ENCODE data around the genes DERA, SLC15A5 and PDE3A.

DNA sequence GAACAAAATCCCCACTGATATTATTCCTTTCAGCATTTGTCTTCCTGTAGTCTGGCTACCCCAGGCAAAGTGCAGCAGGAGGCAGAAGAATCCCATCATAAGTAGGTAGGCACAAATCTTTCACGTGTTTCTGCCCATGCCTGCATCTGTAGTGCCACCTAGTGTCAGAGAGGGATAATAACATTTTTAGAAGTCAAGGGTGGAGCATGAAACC is 47.7 kb upstream of the RERG start:
- RRBS: no CpG with 5 or more reads among the region's 1 CpG

DNA sequence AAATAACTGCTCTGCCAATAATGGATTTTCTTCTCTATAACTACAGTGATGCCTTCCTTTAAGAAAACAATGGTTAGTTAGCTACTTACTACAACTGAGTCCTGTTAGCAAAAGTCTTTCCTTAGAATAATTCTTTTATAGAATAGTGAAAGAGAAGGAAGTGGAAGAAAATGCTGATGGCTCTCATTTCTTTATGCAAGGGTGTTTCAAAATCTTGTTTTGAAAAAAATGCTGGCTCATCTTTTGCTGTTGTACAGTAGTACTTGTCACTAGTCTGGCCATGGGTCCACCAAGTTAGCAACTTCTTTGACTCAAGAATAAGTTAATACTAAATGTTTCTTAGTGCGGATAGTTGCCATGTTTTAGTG is 225.3 kb downstream of the PTPRO start:
- RRBS: no CpG with 5 or more reads among the region's 1 CpG

- RRBS: no CpG with 5 or more reads among the region's 13 CpGs
Observed at GRCh38 chr12:15688154-15688932, 100.8 kb downstream of the EPS8 start.

- RRBS: no CpG with 5 or more reads among the region's 3 CpGs
Observed at GRCh38 chr12:15693084-15693765, 96.0 kb downstream of the EPS8 start.

DNA sequence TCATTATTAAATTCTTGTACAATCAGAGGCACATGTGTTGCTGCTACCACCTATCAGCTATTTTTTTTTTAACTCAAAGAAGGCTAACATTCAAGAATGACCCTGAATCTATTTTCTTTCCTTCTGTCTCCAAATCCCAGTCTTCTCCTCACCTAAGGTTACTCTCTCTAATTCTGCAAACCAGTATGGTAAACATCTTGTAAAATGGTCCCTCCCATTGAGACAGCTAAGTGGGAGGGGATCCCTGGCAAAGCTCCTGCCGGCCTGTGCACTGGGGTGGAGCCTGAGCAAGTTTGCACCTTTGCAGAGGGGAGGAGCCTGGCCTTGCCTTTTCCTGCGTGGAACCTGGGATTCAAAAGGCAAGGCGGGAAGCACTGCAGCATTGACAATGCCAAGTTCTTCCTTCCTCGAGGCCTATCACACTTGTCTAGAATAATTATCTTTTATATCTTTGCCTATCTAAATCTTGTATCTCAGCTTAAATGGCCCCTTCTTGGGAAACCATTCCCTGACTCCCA is 83.2 kb downstream of the EPS8 start:
- RRBS: no CpG with 5 or more reads among the region's 4 CpGs

DNA sequence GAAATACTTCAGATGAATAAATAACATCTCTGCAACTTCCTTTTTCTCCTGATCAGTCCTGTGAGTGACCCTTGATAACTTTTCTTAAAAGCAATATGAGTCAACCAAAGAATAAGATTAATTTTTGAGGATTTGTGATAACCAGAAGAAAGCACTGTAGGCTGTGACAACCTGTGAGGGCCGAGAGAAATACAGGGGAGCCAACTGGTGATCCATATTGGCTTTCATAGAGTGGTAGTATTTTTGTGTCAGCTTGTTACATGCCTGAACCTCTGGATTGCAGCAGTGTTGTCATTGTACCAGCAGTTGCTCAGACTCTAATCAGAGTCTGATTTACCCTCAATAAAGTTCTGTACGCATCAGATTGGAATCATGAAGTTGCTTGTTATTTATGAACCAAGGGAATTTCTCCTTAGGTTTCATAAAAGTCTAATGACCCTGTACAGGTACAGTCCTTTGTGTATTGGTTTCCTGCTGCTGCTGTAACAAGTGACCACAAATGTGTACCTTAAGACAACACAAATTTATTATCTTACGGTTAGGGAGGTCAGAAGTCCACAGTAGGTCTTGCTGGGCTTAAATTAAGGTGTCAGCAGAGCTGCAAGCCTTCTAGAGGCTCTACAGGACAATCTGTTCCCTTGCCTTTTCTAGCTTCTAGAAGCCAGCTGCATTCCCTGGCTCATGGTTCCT is 6.9 kb upstream of the DERA start:
- RRBS: no CpG with 5 or more reads among the region's 3 CpGs

DNA sequence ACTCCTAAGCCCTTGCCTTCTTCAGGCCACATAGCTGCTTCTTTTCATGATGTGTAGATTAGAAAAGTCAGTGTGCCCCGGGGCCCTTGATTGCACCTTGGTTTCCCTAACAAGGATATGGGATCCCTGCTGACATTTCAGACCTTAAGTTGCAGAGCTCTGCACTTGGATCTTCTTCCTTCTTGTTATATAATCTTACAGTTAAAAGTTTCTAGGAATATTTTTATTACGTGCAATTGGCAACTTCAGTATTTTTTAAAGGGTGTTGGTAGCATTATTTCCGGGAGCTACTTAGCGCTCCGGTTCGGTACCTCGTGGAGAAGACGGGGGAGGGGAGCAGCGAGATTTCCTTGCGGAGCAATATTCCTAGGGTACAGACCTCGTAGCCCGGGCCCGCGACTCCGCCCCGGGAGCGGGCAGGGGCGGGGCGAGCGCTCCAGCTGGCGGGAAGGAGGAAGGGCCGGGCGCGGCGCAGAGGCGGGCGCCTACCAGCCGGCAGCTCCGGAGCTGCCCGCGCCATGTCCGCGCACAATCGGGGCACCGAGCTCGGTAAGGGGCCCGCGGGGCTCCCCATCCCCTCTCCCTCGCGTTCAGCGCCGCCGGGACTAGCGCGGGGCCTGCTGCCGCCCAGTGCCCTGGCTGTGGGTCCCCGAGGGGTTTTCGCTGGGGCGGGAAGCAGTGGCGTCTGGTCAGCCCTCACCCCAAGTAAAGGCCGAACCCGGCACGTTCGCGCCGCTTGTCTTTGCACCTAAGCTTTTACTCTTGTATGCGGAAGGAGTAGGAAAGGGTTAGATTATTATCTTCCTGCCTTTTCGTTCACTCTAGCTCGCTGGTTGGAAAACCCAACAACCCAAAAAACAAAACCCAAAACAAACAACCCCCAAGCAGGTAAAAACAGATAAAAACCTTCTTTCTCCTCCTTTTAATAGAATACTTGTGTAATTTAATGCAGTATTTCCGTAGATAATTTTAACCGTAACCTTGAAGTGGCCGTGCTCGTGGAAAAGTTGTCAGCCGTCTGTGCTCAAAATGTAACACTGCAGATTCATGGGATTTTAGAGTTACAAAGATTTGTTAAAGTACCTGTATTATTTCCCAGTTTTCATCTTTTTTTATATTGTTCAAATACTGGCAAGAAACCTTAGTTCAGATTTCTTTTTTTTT is at the start of gene DERA:
Gene DERA (plus strand): TSS at position 467 of the 1,164 bp plus-strand sequence.
- RRBS: 1% methylated on average over 29 of the region's 64 CpGs

GRCh38 chr12:16021114-16021800 is 110.1 kb downstream of the DERA start:
- RRBS: no CpG with 5 or more reads among the region's 3 CpGs

GRCh38 chr12:16036478-16037508 is 125.7 kb downstream of the DERA start:
- RRBS: no CpG with 5 or more reads among the region's 11 CpGs

GRCh38 chr12:16277389-16278017 is at the start of gene SLC15A5:
TSS of gene SLC15A5 (minus strand) at chr12:16277685.
- RRBS: no CpG with 5 or more reads among the region's 7 CpGs

DNA sequence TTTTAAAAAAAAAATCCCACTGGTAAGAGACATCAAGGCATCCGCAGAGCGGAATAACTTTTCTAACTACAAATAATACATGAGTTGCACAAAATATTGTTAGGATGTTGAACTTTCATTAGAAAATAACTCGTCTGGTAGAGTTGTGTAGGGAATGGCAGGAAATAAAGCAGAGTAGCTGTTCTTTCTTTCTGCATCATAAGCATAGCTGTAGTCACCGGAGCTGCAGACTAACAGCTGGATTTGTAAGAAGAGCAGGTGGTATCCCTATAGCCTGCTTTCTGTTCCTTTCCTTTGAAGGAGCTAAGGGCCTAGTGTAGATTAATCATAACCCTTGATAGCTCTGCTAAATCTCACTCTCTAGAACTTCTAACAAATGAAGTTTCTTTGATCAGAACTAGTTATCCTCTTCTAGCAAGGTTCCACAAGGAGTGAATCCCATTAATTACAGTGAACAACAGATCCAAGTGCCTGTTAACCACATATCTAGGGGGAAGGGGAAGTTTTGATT is 3.6 kb downstream of the LMO3 start:
- RRBS: no CpG with 5 or more reads among the region's 4 CpGs

- RRBS: no CpG with 5 or more reads among the region's 10 CpGs
Observed at GRCh38 chr12:16607911-16608501, 2.0 kb upstream of the LMO3 start.

DNA sequence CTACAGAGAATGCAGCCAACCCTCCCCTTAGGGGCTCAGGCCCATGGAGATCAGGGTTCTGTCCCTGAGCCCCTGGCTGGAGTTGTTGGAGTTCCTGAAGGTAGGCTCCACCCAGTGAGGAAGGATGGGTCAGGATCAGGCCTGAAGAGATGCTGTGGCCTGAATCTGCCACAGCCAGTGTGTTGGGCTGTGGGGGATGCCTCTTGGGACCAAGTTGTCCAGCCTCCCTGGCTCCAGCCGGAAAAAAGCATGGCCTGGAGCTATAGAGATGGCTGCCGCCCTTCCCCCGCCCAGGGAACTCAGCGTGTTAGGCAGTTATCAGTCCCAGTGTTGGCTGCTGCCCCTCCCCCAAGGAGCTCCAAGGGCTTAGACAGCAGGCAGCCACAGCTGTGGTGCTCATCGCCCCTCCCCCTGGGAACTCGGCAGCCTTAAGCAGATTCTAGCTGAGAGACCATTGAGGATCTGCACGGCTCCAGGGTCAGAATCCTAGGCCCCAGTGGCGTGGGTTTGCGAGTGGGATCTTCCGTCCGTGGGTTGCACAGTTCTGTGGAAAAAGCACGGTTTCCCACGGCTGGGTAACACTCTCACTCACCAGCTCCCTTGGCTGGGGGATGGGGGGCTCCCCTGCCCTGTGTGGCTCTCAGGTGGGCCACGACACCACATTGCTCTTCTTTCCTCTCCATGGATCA is 158.1 kb downstream of the CAPZA3 start:
- RRBS: no CpG with 5 or more reads among the region's 14 CpGs

GRCh38 chr12:19411828-19412285 is 27.4 kb upstream of the AEBP2 start:
- RRBS: no CpG with 5 or more reads among the region's 5 CpGs

DNA sequence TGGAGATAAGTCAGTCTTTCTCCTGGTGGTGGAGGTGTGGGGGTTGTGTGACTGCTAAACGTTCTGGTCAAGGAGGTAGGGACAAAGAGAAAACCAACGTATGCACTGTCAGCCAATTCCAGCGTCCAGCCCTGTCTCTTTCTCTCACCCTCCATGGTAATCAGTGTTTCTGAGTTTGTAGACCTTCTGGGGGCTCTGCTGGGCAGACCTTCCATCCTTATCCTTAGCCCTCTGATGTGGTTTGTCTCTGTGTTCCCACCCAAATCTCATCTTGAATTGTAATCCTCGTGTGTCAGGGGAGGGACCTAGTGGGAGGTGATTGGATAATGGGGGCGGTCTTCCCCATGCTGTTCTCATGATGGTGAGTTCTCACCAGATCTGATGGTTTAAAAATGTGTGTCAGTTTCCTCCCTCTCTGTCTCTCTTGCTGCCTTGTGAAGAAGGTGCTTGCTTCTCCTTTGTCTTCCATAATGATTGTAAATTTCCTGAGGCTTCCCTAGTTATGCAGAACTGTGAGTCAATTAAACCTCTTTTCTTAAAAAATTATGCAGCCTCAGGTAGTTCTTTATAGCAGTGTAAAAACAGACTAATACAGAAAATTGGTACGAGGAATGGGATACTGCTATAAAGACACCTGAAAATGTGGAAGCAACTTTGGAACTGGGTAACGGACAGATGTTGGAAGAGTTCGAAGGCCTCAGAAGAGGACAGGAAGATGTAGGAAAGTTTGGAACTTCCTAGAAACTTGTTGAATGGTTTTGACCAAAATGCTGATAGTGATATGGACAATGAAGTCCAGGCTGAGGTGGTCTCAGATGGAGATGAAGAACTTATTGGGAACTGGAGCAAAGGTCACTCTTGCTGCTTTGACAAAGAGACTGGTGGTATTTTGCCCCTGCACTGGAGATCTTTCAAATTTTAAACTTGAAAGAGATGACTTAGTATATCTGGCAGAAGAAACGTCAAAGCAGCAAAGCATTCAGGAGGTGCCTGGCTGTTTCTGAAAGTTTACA is 143.0 kb downstream of the AEBP2 start:
- RRBS: no CpG with 5 or more reads among the region's 9 CpGs

DNA sequence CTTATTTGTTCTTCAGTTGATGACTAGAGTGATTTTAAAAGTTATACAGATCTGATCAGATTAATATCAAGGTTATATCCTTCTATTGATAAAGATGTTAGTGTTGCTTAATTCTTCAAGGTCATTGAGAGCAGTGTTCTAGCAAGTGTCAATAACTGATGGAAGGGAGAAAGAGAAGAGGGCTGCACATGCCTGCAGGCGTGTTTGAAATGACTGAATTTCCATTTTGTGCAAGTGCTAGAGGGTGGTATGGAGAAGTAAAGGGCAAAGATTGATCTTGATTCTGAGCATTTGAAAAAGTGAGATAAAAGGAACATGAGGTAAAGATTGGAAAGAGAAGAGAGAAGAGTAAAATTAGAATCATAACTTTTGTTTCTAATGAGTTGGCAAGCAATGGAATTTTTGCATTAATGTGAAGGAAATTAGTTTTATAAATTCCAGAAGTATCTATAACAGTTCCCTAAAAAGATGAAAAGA is 147.8 kb downstream of the AEBP2 start:
- RRBS: no CpG with 5 or more reads among the region's 1 CpG

- RRBS: no CpG with 5 or more reads among the region's 8 CpGs
Observed at GRCh38 chr12:19779249-19779816, 340.0 kb downstream of the AEBP2 start.

DNA sequence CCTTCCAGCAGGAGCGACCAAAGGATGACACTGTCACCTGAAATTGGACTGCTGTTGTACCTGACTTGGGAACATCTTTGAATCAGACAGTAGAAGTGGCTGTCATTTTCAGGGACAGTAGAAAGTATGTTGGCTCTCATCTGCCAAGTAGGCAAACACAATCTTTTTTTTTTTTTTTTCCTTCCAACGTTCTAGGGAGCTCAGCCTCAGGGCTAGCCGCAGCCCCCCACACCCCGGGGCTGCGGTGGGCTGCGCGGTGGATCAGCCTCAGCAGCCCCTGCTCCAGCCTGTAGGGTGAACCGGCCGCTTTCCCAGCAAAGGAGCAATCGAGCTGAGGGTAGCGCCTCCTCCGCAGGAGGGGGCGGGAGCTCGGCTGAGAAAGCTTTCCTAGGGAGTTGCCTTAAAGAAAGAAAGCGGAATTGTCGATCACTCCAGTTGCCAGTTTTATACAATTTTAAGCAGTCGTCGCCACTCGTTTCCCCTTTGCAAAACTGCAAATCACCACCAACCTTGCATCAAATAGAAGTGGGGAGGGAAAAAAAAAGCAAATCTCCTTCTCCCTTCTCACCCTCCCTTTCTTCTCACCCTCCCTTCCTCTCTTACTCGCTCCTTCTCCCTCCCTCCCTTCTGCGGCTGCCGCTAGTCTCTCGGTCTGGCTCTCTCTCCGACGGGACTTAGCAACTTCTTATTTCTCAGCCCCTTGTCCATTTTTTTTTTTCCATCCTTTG is at the start of gene PDE3A:
Gene PDE3A (plus strand): TSS at position 639 of the 728 bp plus-strand sequence.
- RRBS: 2% methylated on average over 5 of the region's 25 CpGs

DNA sequence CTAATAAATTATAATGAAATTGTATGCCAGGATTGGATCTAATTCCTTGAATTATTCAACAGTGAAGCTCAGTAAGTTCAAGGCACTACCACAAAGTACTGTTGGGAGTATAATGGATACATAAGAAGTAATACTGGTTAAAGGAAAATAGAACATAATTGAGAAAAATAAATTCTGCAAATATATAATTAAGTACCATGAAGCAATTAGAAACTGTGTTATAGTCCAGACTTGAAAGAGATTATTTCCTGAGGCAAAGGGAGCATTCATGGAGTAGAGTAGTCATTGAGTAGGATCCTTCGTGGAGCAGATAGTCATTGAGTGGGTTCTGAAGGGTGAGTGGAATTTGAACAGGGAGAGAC is 72.6 kb downstream of the PDE3A start:
- RRBS: no CpG with 5 or more reads among the region's 1 CpG

DNA sequence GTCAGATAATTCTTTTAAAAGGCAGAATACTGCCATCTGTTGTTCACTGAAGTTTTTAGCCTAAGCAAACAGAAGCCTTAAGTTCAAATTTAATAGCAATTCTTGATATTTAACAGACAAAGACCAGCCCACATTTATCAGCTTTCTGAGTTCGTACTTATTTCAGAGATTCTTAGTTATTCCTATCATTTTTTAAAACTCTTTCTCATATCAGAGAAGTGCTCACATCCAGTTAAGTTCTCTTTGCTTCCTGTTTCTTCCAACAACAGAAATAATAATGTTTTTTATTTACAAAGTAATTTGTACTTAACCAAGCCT is 93.3 kb upstream of the SLCO1C1 start:
- RRBS: no CpG with 5 or more reads among the region's 1 CpG

All from Ishikawa (cell line).